ENCODE measurements around a stretch of chr5.

GRCh38 chr5:116553314-116553952, 21.2 kb downstream of the SEMA6A start:
- RAMPAGE, long total RNA: no peak
- RRBS: no CpG with 5 or more reads among the region's 5 CpGs
PRO-cap:
- standard: no peak
- CoPRO, capped RNA only, 2 experiments: no peak in any of the 2 experiments
- CoPRO, capped and uncapped RNA, 2 experiments: no peak in any of the 2 experiments
- CoPRO, uncapped RNA only, 2 experiments: no peak in any of the 2 experiments
CAGE:
- cytosol, long polyA plus RNA: no peak
- long polyA plus RNA: no peak
- nucleolus, long total RNA: no peak
- nucleus, long polyA plus RNA: no peak

GRCh38 chr5:116571741-116572294, 2.8 kb downstream of the SEMA6A start:
- RAMPAGE, long total RNA: no peak
- RRBS: no CpG with 5 or more reads among the region's 14 CpGs
PRO-cap:
- standard: no peak
- CoPRO, capped RNA only, 2 experiments: no peak in any of the 2 experiments
- CoPRO, capped and uncapped RNA, 2 experiments: no peak in any of the 2 experiments
- CoPRO, uncapped RNA only, 2 experiments: no peak in any of the 2 experiments
CAGE:
- cytosol, long polyA plus RNA: no peak
- long polyA plus RNA: no peak
- nucleolus, long total RNA: no peak
- nucleus, long polyA plus RNA: no peak

DNA sequence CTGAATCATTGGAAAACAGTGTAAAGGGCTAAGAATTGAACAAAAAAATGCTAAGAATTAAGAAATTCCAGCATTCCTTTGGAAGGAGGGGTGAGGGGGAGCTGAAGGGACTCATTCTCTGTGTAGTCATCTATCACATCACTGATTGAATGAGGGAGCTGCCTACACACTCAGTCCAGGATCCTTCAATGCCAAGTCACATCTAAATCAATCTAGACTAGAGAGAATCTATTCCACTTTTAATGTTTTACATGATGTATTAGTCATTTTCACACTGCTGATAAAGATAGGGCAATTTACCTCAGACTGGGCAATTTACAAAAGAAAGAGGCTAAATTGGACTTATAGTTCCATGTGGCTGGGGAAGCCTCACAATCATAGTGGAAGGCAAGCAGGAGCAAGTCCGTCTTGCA, 286.4 kb downstream of the DTWD2 start:
- RAMPAGE, long total RNA: no peak
- RRBS: no CpG with 5 or more reads among the region's 1 CpG
PRO-cap:
- standard: no peak
- CoPRO, capped RNA only, 2 experiments: no peak in any of the 2 experiments
- CoPRO, capped and uncapped RNA, 2 experiments: no peak in any of the 2 experiments
- CoPRO, uncapped RNA only, 2 experiments: no peak in any of the 2 experiments
CAGE:
- cytosol, long polyA plus RNA: no peak
- long polyA plus RNA: no peak
- nucleolus, long total RNA: no peak
- nucleus, long polyA plus RNA: no peak

GRCh38 chr5:119118598-119119241, 47.8 kb downstream of the DMXL1 start:
- RAMPAGE, long total RNA: no peak
- RRBS: no CpG with 5 or more reads among the region's 5 CpGs
PRO-cap:
- standard: no peak
- CoPRO, capped RNA only, 2 experiments: no peak in any of the 2 experiments
- CoPRO, capped and uncapped RNA, 2 experiments: no peak in any of the 2 experiments
- CoPRO, uncapped RNA only, 2 experiments: no peak in any of the 2 experiments
CAGE:
- cytosol, long polyA plus RNA: no peak
- long polyA plus RNA: no peak
- nucleolus, long total RNA: no peak
- nucleus, long polyA plus RNA: no peak

DNA sequence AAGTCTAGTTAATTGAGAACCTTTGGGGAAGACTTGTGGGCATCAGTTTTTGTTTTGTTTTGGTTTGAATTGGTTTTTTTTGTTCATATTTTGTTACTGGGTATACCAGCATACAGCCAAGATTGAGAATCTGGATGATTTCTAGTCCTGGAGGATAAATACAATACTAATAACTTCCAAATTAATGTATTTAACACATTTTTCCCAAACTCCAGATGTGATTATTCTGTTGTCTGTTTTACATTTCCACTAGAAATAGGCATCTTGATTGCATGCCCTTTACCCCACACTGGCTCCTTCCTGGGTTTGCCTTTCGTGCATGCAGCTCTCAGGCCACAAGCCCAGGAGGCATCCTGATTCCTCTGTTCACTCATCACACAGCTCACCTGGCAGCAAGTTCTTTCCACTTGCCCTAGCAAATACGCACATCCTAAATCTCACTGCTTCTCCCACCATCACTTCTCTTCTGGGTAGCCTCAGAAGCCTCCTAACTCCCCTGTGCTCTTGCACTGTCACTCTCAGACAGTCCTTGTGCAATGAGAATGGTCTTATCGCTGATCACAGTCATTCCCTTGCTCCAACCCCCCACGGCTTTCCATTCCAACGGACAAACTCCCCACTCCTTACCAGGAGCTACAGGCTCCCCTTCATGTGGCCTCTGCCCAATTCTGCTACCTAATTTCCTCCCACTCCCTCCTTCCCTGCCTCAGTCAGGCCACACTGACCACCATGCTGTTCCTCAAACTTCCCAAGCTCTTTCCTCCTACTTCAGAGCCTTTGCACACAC, 34.4 kb upstream of the TNFAIP8 start:
- RAMPAGE, long total RNA: no peak
- RRBS: no CpG with 5 or more reads among the region's 5 CpGs
PRO-cap:
- standard: bidirectional peak, plus-strand start at position 598 of the sequence, minus-strand start at position 468 of the sequence
- CoPRO, capped RNA only, 2 experiments: peak in 2 of 2 experiments; most common plus-strand start position 626 of the sequence (in 2); most common minus-strand start position 538 of the sequence (in 2)
- CoPRO, capped and uncapped RNA, 2 experiments: peak in 2 of 2 experiments; most common minus-strand start position 538 of the sequence (in 1)
- CoPRO, uncapped RNA only, 2 experiments: peak in 1 of 2 experiments; most common plus-strand start position 224 of the sequence (in 1); most common minus-strand start position 51 of the sequence (in 1)
CAGE:
- cytosol, long polyA plus RNA: no peak
- long polyA plus RNA: no peak
- nucleolus, long total RNA: no peak
- nucleus, long polyA plus RNA: no peak

- RAMPAGE, long total RNA: no peak
- RRBS: no CpG with 5 or more reads among the region's 1 CpG
PRO-cap:
- standard: no peak
- CoPRO, capped RNA only, 2 experiments: no peak in any of the 2 experiments
- CoPRO, capped and uncapped RNA, 2 experiments: no peak in any of the 2 experiments
- CoPRO, uncapped RNA only, 2 experiments: no peak in any of the 2 experiments
CAGE:
- cytosol, long polyA plus RNA: no peak
- long polyA plus RNA: no peak
- nucleolus, long total RNA: no peak
- nucleus, long polyA plus RNA: no peak
Measured at GRCh38 chr5:119346921-119347581, 8.8 kb upstream of the TNFAIP8 start.

DNA sequence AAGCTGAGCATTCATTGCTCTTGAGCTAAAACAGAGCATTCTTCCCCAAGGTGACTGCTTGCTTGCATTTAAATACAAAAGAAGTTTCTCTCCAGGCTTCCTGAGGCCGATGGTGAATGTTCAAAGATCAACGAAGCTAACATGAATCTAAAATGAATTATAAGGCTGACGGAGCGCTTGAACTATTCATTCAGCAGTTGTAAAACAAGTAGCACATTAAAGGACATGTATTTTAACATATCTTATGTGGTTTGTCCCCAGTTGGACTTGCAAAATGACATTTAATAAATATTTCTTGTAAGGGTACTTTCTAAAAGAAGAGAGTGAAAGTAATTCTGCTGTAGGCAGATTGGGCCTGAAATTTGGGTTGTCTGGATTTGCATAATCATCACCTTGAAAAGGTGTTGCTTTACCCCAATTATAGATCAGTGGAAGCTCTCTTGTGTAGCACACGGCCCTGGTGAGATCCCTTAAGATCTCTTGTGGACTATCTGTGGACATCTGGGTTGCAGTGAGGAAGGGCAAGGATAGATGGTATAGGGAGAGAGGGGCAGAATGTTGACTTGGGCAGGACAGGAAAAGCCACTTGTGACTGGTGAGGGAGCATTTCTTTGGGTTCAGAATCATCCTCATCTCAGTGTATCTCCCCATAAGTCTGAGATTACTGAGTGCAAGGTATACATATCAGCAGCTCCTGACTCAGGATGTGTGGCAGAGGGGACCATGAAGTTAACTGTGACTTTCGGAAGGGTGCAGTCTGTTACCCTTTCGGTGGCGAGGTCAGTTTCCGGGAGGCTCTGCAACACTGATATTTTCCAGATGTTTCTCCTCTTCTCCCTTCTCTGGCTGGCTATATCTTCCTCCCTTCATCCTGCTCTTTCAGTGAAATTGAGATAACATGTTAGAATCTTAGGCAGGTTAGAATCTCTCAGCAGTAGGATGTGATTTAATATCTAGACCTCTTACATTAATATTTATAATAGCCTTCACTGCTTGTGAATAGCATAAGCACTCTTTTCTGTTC, 2.0 kb upstream of the TNFAIP8 start:
- RAMPAGE, long total RNA: no peak
- RRBS: no CpG with 5 or more reads among the region's 9 CpGs
PRO-cap:
- standard: no peak
- CoPRO, capped RNA only, 2 experiments: no peak in any of the 2 experiments
- CoPRO, capped and uncapped RNA, 2 experiments: no peak in any of the 2 experiments
- CoPRO, uncapped RNA only, 2 experiments: peak in 1 of 2 experiments; most common plus-strand start position 160 of the sequence (in 1)
CAGE:
- cytosol, long polyA plus RNA: no peak
- long polyA plus RNA: no peak
- nucleolus, long total RNA: no peak
- nucleus, long polyA plus RNA: no peak

DNA sequence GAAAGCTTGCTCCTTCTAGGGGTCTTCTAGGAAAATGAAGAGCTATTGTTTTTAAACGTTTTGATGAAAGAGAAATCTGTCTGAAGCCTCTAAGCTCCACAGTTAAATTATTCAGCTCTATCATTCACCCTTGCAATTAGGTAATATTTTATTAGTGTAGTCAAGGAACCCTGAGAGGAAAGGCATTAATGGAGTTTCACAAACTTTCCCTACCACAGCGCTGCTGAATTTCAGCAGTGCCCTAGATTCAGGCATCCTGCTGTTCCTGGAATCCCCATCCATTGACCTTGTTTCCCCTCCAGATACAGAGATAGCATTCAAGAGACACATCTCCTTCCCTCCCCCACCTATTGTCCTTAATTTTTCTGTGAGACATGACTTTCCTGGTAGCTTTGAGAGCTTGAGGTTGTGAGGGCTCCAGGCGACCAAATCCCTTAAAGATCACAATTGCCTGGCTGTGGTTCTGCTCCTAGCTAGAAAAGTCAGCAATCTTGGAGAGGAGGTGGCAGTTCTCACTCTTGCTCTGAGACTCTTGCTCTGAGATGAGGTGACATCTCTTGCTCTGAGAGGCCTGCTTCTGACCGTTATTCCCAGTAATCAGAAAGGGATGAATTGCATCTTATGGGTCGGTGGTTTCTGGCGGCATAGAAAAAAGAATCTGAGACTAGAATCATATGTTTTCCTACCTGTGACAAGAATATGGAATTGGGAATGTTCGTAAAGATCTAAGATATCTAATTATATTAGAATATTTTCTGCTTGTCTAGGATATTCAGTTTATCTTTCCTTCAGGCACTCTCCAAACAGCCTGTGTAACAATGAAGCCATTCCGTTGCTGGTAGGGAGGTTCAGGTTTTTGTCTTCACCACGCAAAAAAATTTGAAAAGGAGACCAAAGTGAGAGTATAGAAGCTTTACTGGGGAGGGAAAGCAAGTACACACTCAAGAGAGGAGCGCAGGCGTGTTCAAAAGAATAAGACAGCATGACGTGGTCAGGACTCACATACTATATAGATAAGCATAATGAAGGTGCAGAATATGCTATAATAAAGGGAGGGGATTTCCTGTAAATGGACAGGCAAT, 48.1 kb downstream of the PRR16 start:
- RAMPAGE, long total RNA: no peak
- RRBS: no CpG with 5 or more reads among the region's 12 CpGs
PRO-cap:
- standard: bidirectional peak, plus-strand start outside the sequence, minus-strand start at position 966 of the sequence
- CoPRO, capped RNA only, 2 experiments: peak in 2 of 2 experiments; most common plus-strand start position 594 of the sequence (in 1); most common minus-strand start position 538 of the sequence (in 1)
- CoPRO, capped and uncapped RNA, 2 experiments: peak in 2 of 2 experiments; most common minus-strand start position 924 of the sequence (in 1)
- CoPRO, uncapped RNA only, 2 experiments: peak in 1 of 2 experiments; most common plus-strand start position 905 of the sequence (in 1); most common minus-strand start position 834 of the sequence (in 1)
CAGE:
- cytosol, long polyA plus RNA: no peak
- long polyA plus RNA: no peak
- nucleolus, long total RNA: no peak
- nucleus, long polyA plus RNA: no peak

DNA sequence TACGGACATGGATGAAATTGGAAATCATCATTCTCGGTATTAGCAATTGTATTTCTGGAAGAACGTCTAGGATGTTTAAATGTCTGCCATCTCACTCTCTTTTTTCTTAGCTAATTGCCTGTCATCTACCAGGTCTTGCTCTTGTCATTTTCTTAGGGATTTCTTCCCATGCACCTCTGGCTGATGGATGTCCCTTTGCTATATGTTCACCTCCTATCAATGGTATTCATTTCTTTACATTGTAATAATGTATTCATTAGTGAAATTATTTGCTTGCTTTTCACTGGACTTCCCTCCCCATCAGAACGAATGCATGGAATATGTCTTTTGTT, 539.7 kb upstream of the FTMT start:
- RAMPAGE, long total RNA: no peak
- RRBS: no CpG with 5 or more reads among the region's 4 CpGs
PRO-cap:
- standard: no peak
- CoPRO, capped RNA only, 2 experiments: no peak in any of the 2 experiments
- CoPRO, capped and uncapped RNA, 2 experiments: no peak in any of the 2 experiments
- CoPRO, uncapped RNA only, 2 experiments: no peak in any of the 2 experiments
CAGE:
- cytosol, long polyA plus RNA: no peak
- long polyA plus RNA: no peak
- nucleolus, long total RNA: no peak
- nucleus, long polyA plus RNA: no peak

DNA sequence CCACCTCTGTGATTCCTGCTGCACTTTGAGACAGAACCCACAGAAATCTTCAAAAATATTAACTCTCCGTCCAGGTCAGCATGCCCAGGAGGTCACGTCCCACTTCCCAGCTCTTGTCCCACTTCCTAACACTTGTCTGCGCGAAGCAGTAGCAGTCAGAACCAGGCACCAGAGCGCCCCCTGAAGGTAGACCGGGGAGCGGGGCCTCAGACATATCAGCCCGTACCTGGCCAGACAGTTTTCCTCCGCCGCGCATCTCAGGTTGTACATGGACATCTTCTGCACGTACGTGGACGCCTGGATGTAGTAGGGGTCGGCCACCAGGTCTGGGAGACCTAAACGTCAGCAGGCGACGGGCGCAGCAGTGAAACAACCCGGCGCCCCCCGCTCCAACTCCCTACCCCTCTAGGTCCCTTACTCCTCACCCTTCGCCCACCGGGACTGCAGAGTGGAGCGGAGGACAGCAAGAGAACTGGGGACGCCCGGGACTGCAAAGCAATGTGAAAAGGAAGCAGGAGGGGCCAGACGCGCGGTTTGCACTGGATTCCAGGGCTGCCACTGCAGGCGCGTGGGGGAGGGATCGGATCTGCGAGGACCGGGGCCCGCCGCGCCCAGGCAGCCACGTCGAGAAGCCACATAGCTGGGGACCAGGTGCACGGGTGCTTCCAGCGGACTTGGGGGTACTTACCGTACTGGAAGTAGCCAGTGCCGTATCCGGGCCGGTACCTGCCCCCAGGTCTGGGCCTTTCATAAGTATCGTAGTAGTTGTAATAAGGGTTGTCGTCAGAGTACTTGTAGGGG, 1.2 kb downstream of the LOX start:
- RAMPAGE, long total RNA: no peak
- RRBS: 77% methylated on average over 8 of the region's 48 CpGs
PRO-cap:
- standard: no peak
- CoPRO, capped RNA only, 2 experiments: no peak in any of the 2 experiments
- CoPRO, capped and uncapped RNA, 2 experiments: no peak in any of the 2 experiments
- CoPRO, uncapped RNA only, 2 experiments: no peak in any of the 2 experiments
CAGE:
- cytosol, long polyA plus RNA: no peak
- long polyA plus RNA: no peak
- nucleolus, long total RNA: no peak
- nucleus, long polyA plus RNA: no peak

DNA sequence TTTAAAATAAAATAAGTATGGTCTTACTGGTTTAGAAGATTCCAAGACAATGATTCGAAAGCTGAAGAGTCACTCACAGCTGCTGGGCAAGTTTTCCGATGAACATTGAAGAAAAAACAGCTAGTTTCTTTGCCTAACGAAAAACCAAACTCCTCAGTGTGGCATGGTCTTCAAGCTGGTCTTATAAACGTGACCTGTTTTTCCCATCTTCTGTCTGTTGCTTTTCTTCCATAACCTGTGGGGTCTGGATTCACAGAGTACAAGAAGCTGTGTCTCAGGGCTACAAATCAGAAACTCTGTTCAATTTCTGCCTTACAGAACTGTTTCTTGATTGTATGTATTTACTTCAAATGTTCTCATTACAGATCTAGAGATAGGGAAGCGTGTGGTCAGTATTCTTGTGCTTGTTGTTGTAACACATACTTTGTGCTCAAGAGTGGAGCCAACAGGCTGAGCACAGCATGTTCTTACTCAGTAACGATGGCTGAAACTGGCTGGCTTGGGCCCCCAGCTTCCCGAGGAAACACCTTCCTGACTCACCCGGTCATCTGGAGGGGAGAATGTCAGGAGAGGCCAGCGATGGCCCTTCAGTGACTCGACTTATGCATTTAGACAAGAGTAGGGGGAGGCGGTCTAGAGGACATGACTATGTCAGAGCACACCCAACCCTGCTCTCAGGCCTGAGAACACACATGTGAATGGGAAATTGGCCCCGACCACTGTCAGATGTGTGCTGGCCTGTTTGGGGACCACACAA, 5.2 kb upstream of the ENSG00000250803 start:
- RAMPAGE, long total RNA: no peak
- RRBS: no CpG with 5 or more reads among the region's 12 CpGs
PRO-cap:
- standard: no peak
- CoPRO, capped RNA only, 2 experiments: no peak in any of the 2 experiments
- CoPRO, capped and uncapped RNA, 2 experiments: no peak in any of the 2 experiments
- CoPRO, uncapped RNA only, 2 experiments: no peak in any of the 2 experiments
CAGE:
- cytosol, long polyA plus RNA: no peak
- long polyA plus RNA: no peak
- nucleolus, long total RNA: no peak
- nucleus, long polyA plus RNA: no peak

GRCh38 chr5:122187418-122187703, 27.4 kb downstream of the ENSG00000250803 start:
- RAMPAGE, long total RNA: no peak
- RRBS: no CpG with 5 or more reads among the region's 1 CpG
PRO-cap:
- standard: no peak
- CoPRO, capped RNA only, 2 experiments: no peak in any of the 2 experiments
- CoPRO, capped and uncapped RNA, 2 experiments: no peak in any of the 2 experiments
- CoPRO, uncapped RNA only, 2 experiments: no peak in any of the 2 experiments
CAGE:
- cytosol, long polyA plus RNA: no peak
- long polyA plus RNA: no peak
- nucleolus, long total RNA: no peak
- nucleus, long polyA plus RNA: no peak

DNA sequence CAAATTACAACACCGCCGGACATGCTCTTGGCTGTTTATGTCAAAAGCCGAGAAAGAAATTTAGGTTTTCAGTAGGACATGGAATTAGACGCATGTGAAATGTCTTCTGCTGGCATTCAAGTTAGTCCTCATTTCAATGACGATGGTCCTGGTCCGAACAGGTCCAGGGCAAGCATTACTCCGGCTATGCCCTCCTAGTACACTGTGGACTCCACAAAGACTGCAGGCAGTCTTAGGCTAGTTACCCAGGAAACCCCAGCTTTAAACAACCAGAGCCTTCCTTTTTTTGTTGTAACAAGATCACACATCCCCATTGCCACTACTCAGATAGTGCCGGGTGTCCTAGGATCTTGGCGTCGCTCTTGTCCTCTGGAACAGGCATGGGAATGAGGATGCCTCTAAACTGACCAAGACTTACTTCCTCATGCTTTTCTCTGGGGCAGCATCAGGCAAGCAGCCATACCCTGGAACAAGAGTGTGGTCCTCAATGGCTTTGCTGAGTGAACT, 1.5 kb upstream of the SNCAIP start:
- RAMPAGE, long total RNA: no peak
- RRBS: no CpG with 5 or more reads among the region's 10 CpGs
PRO-cap:
- standard: no peak
- CoPRO, capped RNA only, 2 experiments: no peak in any of the 2 experiments
- CoPRO, capped and uncapped RNA, 2 experiments: no peak in any of the 2 experiments
- CoPRO, uncapped RNA only, 2 experiments: no peak in any of the 2 experiments
CAGE:
- cytosol, long polyA plus RNA: no peak
- long polyA plus RNA: no peak
- nucleolus, long total RNA: no peak
- nucleus, long polyA plus RNA: no peak

DNA sequence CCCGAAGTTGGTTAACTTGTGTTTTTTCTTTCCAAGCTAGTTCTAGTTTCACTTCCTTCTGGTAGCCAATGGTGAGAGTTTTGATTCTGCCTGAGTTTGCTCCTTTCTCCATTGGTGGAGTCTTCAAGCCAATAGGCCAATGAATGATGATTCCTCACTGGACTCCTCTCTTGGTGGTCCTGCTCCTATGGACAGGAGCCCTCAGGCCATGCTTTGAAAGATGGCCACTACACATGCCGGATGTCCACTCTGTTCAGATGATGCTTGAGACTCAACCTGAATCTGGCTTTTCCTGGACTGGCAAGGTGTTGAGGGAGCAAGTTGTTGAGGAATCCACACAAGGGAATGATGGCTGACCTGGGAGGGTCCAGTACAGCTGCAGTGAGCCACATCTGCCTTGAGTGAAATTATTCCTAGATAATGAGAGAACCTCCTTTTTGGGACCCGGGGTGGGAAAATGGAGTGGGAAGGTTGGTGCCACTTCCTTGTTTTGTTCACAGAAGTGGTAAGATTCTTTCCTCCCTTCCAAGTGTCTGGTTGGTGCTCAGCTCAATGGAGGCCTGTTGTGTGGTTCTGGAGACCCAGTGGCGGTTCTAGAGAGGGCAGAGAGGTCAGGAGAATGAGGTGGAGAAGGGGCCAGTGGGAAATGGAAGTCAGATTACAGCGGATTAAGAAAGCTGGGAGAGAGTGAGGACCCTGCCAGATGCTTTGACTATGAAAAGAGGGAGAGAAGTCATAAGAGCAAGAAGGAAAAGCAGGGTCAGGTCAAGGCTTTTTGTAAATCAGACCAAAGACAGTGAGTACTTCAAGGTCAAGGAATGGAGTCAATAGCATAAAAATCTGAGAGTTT, 32.5 kb downstream of the SNX24 start:
- RAMPAGE, long total RNA: no peak
- RRBS: no CpG with 5 or more reads among the region's 5 CpGs
PRO-cap:
- standard: no peak
- CoPRO, capped RNA only, 2 experiments: no peak in any of the 2 experiments
- CoPRO, capped and uncapped RNA, 2 experiments: no peak in any of the 2 experiments
- CoPRO, uncapped RNA only, 2 experiments: no peak in any of the 2 experiments
CAGE:
- cytosol, long polyA plus RNA: no peak
- long polyA plus RNA: no peak
- nucleolus, long total RNA: no peak
- nucleus, long polyA plus RNA: no peak

DNA sequence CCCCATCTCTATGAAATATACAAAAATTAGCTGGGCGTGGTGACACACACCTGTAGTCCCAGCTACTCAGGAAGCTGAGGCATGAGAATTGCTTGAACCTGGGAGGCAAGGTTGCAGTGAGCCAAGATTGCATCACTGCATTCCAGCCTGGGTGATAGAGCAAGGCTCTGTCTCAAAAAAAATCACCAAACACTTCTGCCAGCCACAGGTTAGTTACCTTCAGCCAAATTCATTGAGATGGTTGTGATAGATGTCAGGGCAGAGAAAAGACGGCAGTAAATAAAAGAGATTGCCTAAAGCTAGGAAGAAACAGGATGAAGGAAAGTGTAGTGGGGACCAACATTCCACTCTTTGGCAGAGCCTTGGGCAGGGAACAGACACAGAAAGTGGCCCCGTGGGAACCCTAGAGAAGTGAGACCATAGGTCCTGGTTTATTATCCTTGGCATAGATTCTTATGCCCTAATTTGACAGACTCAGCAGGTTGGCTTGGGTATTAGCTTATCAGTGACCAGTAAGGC, 5.5 kb upstream of the CEP120 start:
- RAMPAGE, long total RNA: no peak
- RRBS: no CpG with 5 or more reads among the region's 3 CpGs
PRO-cap:
- standard: no peak
- CoPRO, capped RNA only, 2 experiments: no peak in any of the 2 experiments
- CoPRO, capped and uncapped RNA, 2 experiments: no peak in any of the 2 experiments
- CoPRO, uncapped RNA only, 2 experiments: no peak in any of the 2 experiments
CAGE:
- cytosol, long polyA plus RNA: no peak
- long polyA plus RNA: no peak
- nucleolus, long total RNA: no peak
- nucleus, long polyA plus RNA: no peak

GRCh38 chr5:123460046-123460722, 37.0 kb upstream of the CEP120 start:
- RAMPAGE, long total RNA: no peak
- RRBS: no CpG with 5 or more reads among the region's 2 CpGs
PRO-cap:
- standard: no peak
- CoPRO, capped RNA only, 2 experiments: no peak in any of the 2 experiments
- CoPRO, capped and uncapped RNA, 2 experiments: no peak in any of the 2 experiments
- CoPRO, uncapped RNA only, 2 experiments: no peak in any of the 2 experiments
CAGE:
- cytosol, long polyA plus RNA: no peak
- long polyA plus RNA: no peak
- nucleolus, long total RNA: no peak
- nucleus, long polyA plus RNA: no peak

DNA sequence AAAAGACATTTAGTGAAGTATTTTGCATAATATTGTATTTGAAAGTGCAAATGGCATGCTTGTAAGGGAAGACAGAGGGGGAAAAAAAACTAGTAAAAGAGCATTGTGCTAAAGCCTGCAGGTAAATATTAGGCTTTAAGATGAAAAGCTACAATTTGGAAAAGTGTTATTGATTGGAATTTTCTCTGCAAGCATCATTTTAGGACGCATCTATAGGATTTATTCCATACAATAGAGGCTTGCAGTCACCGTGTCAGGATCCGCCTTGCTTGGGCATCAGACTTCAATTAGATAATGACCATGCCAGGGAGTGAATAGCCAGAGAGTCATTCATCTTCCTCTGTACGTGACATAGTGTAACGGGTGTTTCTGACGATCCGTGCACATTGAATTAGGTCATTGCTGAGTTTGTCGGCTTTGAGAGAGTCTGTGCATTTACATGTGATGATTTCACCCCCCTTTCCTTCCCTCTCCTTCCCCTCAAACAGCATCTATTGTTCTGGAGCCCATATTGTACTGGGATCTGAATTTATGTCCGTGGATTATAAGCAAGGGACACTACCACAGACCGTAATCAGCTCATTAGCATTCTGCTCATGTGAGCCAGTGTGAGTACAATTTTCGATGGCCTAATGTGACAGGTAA, 301.8 kb downstream of the CSNK1G3 start:
- RAMPAGE, long total RNA: no peak
- RRBS: no CpG with 5 or more reads among the region's 11 CpGs
PRO-cap:
- standard: no peak
- CoPRO, capped RNA only, 2 experiments: no peak in any of the 2 experiments
- CoPRO, capped and uncapped RNA, 2 experiments: no peak in any of the 2 experiments
- CoPRO, uncapped RNA only, 2 experiments: no peak in any of the 2 experiments
CAGE:
- cytosol, long polyA plus RNA: no peak
- long polyA plus RNA: no peak
- nucleolus, long total RNA: no peak
- nucleus, long polyA plus RNA: no peak

- RAMPAGE, long total RNA: no peak
- RRBS: no CpG with 5 or more reads among the region's 5 CpGs
PRO-cap:
- standard: no peak
- CoPRO, capped RNA only, 2 experiments: no peak in any of the 2 experiments
- CoPRO, capped and uncapped RNA, 2 experiments: no peak in any of the 2 experiments
- CoPRO, uncapped RNA only, 2 experiments: no peak in any of the 2 experiments
CAGE:
- cytosol, long polyA plus RNA: no peak
- long polyA plus RNA: no peak
- nucleolus, long total RNA: no peak
- nucleus, long polyA plus RNA: no peak
Measured at GRCh38 chr5:124263619-124264440, 482.6 kb downstream of the ZNF608 start.